Placental pericyte (primary cell): ENCODE measurements around a stretch of chr16.

GRCh38 chr16:85526893-85527860, 85.9 kb upstream of the GSE1 start:
- CAGE, long polyA plus RNA: no peak

DNA sequence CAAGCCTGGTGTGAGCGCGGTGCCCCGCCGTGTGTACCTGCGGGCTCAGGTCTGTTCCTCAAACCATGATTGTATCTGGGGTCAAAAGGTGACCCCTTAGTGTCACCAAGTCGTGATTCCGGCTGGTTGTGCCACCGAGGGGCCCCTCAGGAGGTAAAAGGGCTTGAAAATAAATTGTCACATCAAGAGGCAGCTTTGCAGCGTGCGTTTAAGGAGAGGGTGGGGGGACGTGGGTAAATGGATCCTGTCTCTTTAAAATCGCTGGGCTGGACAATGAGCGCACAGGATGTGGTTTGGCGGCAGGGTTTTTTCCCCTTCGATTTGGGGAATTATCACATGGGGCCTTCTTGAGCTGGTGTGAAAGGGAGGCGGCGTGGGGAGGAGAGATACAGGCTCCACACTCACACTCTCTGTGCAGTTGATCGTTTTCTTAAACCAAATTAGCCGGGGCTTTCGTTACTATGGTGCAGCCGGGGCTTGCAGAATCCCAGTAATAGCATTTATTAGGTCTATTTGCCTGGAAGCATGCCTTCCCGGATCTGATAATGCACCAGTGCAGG, 59.1 kb upstream of the GSE1 start:
- CAGE, long polyA plus RNA: no peak

DNA sequence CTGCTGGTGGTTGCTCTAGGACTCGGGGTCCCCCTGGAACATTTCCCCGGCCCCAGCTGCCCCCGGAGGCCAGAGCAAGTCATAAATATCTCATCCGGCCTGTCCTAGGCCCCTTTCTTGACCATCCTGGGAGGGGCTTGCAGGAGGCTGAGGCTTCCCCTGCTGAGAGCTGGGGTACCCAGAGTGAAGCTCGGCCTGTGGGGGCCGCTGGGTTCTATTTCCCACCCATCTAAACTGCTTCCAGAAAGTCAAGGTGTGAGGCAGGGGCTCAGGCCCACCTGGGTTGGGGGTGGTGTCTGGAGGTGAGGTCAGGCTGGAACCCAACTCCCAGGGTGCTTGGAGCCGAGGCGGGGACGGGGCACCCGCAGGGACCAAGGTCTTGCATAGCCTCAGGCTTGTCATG, 51.5 kb upstream of the GSE1 start:
- CAGE, long polyA plus RNA: no peak

- CAGE, long polyA plus RNA: no peak
These were observed 23.1 kb upstream of the GSE1 start for GRCh38 chr16:85590033-85590434.

GRCh38 chr16:85677442-85678301, 11.1 kb downstream of the GINS2 start:
- CAGE, long polyA plus RNA: no peak

- CAGE, long polyA plus RNA: no peak
These were observed 19.0 kb upstream of the GINS2 start for GRCh38 chr16:85707633-85708279.

- CAGE, long polyA plus RNA: no peak
These were observed 791 bp downstream of the C16orf74 start for GRCh38 chr16:85749848-85750761.

GRCh38 chr16:85821567-85821908, 22.0 kb downstream of the COX4I1 start:
- CAGE, long polyA plus RNA: no peak

DNA sequence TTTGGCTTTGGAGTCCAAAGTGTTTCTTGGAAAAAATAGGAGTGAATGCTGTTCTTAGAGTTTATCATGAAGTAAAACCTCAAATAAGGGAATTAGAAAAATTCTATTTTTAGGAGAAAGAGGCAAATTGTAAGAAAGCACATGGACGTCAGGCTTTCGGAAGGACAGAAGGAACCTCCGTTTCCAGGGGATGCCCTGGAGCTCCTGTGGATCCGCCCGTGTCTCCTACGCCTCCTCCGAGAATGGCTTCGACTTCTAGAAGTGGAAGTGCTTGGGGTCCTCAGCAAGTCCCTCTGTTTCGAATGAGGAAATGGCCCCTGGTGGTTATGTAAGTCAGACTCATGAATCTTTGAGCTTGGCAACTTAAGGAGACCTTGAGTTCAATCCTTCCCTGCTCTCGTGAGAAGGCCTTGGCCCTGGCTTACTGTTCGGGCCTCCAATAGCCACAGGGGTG, 38.8 kb downstream of the COX4I1 start:
- CAGE, long polyA plus RNA: no peak

- CAGE, long polyA plus RNA: no peak
These were observed 1.2 kb downstream of the IRF8 start for GRCh38 chr16:85899879-85900843.

GRCh38 chr16:85939995-85940811, 41.2 kb downstream of the IRF8 start:
- CAGE, long polyA plus RNA: no peak

DNA sequence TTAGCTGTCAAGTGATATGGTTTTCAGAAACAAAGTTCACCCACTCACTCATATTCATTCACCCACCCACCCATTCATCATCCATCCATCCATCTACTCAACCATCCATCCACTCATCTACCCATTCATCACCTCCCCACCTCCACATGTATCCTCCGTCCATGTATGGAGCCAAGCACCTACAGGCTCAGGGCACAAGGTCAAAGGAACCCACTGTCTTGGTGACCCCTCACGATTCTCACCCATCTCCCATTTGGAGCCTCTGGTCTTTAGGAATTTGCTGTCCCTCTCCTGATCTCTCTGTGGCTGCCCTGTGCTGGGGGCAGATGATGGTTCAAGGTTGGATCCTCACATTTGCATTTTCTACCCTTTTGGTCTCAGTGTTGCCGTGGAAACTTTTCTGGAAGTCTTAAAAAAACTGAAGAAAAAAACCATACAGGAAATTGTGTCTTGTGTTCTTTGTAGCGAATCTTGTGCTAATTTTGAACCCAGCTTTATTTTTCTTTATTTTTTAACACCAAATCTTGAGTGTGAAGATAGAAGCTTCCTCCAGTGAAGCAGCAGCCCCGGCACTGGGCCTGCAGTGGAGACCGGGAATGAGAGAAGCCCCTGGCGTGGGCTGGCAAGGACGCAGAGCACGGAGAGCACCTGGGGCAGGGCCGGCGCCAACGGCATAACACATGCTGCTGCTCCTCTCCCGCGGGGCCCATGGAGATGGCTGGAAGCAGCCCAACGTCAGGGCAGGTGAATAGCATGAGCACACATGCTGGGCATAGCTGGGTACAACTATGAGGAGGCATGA, 46.1 kb downstream of the IRF8 start:
- CAGE, long polyA plus RNA: no peak

DNA sequence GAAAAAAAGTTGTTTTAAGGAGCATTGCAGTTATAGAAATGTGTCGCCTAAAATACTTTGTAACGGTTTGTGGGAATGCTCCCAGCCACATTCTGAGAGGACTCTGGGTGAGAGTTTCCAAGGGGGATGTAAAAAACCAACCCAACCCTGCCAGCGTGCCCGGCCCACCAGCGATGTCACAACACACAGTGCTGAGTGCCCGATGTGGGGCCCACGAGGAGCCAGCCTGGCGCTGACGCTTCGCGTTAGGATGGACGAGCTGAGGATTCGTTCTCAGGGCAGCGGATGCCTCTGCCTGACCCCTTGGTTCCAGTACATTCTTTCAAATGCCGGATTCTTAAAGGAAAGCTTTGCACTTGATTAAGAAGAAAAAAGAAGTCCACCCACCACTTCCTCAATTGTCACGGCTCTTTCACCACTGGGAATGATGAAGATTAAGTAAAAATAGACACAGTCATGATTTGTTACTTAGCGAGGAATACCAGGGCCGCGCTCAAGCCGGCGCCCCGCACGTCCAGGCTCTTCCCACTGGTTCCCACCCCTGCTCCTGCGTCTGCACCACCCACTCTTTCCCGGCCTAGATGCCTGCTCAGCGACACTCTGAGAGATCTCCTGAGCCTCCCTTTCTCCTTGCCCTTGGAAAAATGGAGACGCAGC, 79.4 kb downstream of the IRF8 start:
- CAGE, long polyA plus RNA: no peak

- CAGE, long polyA plus RNA: no peak
These were observed 83.6 kb downstream of the IRF8 start for GRCh38 chr16:85982458-85982969.

- CAGE, long polyA plus RNA: no peak
These were observed 88.0 kb downstream of the IRF8 start for GRCh38 chr16:85986656-85987627.

DNA sequence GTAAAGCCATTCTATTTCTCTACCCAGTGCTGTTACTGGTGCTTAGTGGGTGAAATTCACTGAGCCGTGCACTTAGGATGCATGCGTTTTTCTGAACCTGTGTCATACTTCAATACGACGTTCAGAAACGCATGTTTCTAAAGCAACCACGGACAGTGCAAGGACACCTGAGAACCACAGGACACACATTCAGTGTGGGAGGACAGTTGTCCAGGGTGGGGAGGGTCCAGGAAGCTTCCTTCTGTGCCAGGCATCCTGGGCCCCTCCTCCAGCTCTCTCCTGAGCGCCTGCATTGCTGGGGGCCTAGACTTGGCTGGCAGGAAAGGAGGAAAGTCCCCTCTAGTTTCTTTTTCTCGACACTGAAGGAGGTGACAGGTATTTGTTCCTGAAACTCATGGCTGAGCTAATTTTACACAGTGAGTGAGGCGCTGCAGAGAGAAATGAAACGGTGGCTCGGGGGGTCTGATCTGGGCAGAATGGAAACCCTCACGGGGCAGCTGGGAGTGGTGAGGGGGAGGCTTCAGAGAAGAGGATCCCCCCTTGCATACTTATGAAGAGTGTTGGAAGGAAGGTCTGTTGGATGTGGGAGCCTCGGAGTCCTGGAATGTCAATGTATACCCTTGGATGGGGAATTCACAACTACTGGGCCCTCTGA, 89.9 kb downstream of the IRF8 start:
- CAGE, long polyA plus RNA: no peak

- CAGE, long polyA plus RNA: no peak
These were observed 96.8 kb downstream of the IRF8 start for GRCh38 chr16:85995752-85996272.

DNA sequence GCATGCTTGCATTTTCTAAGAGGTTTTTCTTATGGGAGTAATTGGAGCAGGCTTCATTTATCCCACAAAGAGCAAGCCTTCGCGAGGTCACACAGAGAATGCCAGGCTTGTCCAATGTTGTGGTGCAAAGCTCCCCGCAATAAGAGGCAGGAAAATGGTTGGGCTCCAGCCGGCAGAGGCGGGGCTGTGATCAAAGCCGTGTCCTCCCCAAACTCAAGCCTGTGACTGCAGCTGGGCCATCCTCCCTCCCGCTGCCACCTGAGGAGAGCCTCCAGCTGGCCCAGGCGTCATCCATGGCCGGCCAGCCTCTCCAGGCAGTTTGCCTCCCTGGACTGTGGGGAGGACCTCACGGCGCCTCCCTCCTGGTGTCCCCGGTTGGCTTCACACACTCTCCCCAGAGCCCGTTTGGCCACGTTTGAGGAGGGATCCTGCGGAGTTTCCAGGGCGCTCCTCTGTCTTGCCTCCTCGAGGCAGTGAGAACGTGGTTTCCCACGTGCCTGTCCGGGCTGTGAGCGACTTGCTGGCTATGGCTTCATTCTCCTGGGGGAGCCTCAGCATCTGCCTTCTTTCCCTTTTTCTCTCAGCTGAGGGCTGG, 134.1 kb downstream of the IRF8 start:
- CAGE, long polyA plus RNA: no peak

DNA sequence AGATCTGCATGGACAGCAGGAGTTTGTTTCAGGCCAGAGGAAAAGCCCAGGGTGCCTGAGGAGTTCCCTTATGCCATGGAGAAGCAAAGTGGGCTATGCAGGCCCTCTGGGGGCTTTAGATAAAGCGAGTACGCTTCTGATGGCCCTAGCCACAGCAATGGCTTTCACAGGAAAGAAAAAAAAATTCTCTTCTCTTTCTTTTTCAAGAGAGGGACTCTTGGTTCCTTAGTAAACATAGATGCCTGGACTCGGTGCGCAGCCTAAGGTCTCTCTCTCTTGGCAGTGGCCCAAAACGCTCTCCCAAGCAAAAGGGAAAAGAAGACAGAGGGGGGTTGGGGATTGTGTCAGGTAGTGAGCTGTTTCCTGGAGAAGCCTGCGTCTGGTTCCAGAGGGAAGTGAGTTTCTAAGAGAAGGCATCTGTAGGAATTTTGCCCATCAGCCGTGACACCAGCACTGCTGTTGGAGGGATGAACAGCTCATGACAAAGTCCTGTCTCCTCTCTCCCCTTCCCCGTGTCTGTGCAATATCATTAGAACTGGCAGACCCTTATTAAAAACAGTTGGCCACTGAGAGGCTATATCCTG, 166.3 kb upstream of the FOXF1 start:
- CAGE, long polyA plus RNA: no peak

- CAGE, long polyA plus RNA: no peak
These were observed 95.1 kb upstream of the FOXF1 start for GRCh38 chr16:86415181-86415729.